HL-60 (cell line): Measurements from ENCODE around the gene N4BP2L1.

GRCh38 chr13:31162097-31163088 is 689 bp upstream of the HSPH1 start:
- RRBS, result 3% methylated on average over 9 of the region's 39 CpGs

GRCh38 chr13:31208112-31208705 is 8.4 kb downstream of the B3GLCT start:
- RRBS, result no CpG with 5 or more reads among the region's 16 CpGs

DNA sequence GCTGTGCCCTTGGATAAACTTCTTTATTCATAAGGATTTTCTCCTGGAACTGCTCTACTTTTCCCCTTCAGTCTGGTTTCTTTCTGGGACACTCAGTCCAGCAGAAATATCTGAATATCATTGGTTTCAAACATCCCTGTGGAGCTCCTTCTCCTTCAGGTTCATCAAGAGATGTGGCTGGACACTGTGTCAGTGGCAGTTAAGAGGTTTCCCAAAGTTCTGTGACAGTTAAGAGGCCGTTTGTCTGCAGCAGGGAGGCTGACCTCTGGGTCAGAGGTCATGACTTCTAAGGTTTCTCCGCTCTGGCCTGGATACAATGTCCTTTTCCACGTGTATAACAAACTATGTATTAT is 174.8 kb downstream of the B3GLCT start:
- RRBS, result no CpG with 5 or more reads among the region's 3 CpGs

- RRBS, result 3% methylated on average over 60 of the region's 88 CpGs
These were observed 107.3 kb downstream of the RXFP2 start for GRCh38 chr13:31846455-31847199.

GRCh38 chr13:31952757-31953425 is 78.7 kb upstream of the FRY start:
- RRBS, result 94% methylated on average over 7 of the region's 38 CpGs

GRCh38 chr13:32246464-32246939 is 68.7 kb downstream of the ZAR1L start:
- RRBS, result no CpG with 5 or more reads among the region's 2 CpGs

- RRBS, result no CpG with 5 or more reads among the region's 17 CpGs
These were observed 61.1 kb downstream of the ZAR1L start for GRCh38 chr13:32253837-32254751.

GRCh38 chr13:32255744-32256306 is 59.3 kb downstream of the ZAR1L start:
- RRBS, result no CpG with 5 or more reads among the region's 6 CpGs

DNA sequence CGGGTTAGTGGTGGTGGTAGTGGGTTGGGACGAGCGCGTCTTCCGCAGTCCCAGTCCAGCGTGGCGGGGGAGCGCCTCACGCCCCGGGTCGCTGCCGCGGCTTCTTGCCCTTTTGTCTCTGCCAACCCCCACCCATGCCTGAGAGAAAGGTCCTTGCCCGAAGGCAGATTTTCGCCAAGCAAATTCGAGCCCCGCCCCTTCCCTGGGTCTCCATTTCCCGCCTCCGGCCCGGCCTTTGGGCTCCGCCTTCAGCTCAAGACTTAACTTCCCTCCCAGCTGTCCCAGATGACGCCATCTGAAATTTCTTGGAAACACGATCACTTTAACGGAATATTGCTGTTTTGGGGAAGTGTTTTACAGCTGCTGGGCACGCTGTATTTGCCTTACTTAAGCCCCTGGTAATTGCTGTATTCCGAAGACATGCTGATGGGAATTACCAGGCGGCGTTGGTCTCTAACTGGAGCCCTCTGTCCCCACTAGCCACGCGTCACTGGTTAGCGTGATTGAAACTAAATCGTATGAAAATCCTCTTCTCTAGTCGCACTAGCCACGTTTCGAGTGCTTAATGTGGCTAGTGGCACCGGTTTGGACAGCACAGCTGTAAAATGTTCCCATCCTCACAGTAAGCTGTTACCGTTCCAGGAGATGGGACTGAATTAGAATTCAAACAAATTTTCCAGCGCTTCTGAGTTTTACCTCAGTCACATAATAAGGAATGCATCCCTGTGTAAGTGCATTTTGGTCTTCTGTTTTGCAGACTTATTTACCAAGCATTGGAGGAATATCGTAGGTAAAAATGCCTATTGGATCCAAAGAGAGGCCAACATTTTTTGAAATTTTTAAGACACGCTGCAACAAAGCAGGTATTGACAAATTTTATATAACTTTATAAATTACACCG is 607 bp downstream of the BRCA2 start:
- RRBS, result 3% methylated on average over 6 of the region's 41 CpGs

- RRBS, result no CpG with 5 or more reads among the region's 1 CpG
These were observed 6.6 kb downstream of the N4BP2L1 start for GRCh38 chr13:32421300-32421771.

DNA sequence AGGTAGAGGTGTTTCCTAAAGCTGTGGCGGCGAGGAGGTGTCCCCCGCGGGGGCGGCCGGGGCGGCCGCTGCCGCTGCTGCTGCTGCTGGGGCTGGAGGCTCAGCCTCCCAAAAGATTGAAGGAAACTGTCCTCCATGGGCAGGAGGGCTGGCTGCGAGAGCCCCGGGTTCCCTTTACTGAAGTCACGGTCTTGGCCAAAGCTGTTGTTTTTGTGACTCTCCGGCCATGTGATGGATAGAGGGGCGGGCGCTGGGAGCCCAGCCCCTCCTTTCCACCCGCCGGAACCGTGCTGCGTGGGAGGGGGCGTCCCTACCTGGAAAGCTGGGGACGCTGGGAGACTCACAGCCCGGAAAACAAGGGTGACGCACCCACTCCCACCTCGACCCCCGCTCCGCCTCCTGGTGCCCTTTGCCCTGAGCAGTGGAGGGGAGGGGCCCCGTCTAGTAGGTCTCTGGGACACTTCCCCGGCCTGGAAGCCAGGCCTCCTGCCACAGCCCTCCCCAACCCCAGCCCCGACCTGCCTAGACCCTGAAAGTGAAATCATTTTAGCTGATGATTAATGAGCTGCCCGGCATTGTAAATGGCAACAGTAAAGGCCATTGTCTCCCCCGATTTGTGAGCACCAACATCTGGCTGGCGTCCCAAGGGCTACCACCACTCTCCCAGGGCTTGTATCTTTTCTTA is at the start of gene N4BP2L1:
TSS of gene N4BP2L1 (minus strand) at position 185 of the 685 bp plus-strand sequence.
- RRBS, result 4% methylated on average over 26 of the region's 32 CpGs

DNA sequence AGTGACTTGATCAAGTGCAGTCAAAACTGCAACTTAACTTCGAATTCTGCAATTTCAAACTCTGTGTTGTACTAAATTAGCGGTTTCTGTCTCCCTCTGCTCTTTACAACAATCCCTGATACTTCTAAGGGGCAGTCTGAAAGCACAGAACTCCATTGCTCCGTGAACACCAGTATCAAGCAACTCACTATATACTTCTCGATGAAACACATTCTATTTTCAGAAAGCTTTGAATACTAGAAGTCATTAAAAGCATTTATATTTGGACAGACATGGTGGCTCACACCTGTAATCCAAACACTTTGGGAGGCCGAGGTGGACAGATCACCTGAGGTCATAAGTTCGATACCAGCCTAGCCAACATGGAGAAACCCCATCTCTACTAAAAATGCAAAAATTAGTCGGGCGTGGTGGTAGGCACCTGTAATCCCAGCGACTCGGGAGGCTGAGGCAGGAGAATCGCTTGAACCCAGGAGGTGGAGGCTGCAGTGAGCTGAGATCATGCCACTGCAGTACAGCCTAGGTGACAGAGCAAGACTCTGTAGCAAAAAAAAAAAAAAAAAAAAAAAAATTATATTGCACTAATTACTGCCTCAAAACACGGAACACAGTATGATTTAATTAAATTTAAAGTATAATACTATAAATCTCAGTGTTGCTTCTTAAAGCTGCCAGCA is 35.8 kb downstream of the N4BP2L2 start:
- RRBS, result no CpG with 5 or more reads among the region's 12 CpGs

- RRBS, result no CpG with 5 or more reads among the region's 2 CpGs
These were observed 4.0 kb downstream of the PDS5B start for GRCh38 chr13:32590221-32590696.

- RRBS, result no CpG with 5 or more reads among the region's 1 CpG
These were observed 43.7 kb downstream of the PDS5B start for GRCh38 chr13:32629990-32630289.

DNA sequence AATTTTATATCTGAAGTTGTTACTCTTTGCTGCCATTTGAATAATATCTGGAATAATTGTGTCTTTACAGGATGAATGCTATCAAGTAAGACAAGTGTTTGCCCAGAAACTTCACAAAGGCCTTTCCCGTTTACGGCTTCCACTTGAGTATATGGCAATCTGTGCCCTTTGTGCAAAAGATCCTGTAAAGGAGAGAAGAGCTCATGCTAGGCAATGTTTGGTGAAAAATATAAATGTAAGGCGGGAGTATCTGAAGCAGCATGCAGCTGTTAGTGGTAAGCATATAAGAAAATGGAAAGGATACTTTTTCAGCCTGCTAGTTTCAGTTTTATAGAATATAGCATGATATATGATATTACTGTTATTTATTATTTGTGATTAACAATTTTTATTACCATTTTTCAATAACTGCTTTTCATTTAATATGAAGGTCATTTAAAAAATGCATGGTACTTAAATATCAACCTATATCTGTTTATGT is 167.1 kb downstream of the PDS5B start:
- RRBS, result no CpG with 5 or more reads among the region's 3 CpGs

DNA sequence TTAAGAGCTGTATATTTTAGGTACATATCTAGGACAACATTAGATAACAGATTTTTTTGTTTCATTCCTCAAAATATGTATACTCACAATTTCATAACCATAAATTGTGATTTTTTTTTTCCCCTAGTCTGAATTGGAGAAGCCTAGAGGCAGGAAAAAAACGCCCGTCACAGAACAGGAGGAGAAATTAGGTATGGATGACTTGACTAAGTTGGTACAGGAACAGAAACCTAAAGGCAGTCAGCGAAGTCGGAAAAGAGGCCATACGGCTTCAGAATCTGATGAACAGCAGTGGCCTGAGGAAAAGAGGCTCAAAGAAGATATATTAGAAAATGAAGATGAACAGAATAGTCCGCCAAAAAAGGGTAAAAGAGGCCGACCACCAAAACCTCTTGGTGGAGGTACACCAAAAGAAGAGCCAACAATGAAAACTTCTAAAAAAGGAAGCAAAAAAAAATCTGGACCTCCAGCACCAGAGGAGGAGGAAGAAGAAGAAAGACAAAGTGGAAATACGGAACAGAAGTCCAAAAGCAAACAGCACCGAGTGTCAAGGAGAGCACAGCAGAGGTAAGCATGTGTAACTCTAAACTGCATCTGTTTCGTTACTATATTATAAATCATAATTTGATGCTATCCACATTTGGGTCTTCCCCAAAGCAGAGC is 183.9 kb downstream of the PDS5B start:
- RRBS, result no CpG with 5 or more reads among the region's 10 CpGs

GRCh38 chr13:32780429-32780693 is 194.1 kb downstream of the PDS5B start:
- RRBS, result no CpG with 5 or more reads among the region's 3 CpGs

- RRBS, result no CpG with 5 or more reads among the region's 3 CpGs
These were observed 46.8 kb upstream of the KL start for GRCh38 chr13:32969520-32969768.